ENCODE measurements around a stretch of chr12.

- RRBS: no CpG with 5 or more reads among the region's 5 CpGs
Measured at GRCh38 chr12:104484559-104485022, 27.8 kb downstream of the CHST11 start.

DNA sequence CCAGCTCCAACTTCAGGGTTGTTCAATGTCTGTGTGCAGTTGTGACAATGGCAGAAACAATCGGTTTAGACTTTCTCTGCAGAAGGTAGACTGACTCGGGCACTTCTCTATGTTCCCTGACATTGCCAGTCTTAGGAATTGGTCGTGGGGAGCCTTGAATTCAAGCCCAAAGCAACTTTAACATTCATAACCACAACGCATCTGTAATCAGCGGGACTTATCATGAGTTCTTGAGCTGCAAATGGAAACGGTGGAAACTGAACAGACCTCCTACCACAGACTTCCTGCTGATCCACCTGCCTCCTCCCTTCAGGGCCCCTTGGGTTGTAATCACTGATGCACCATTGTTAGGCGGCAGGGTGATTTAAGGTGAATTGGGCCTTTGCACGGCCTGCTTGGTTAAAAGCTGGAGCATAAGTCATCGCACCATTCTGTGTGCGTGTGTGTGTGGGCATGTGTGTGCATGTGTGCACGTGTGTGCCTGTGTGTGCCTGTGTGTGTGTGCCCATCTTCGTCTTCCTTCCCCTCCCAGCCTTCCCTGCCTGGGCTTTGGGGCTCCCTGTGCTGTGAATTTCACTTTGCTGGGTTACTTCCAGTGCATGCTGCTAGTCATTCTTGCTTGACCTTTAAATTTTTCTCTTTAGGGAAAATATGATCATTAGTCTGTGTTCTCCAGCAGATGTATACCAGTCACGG lies 29.0 kb downstream of the CHST11 start:
- RRBS: no CpG with 5 or more reads among the region's 13 CpGs

DNA sequence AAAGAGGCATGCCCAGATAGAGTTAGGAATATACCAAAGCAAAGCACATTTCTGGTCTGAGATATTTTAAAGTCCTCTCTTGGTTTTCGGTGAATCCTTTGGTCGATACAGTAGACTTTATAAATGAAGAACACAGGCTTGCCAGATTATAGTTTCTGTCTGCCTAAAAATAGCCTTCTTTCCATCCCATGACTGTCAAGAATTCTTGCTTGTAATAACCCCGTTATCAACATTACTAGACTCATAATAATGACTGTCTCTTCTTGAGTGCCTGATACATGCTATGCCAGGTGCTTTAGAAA lies 30.1 kb downstream of the CHST11 start:
- RRBS: no CpG with 5 or more reads among the region's 3 CpGs

GRCh38 chr12:104494826-104495300 lies 38.1 kb downstream of the CHST11 start:
- RRBS: no CpG with 5 or more reads among the region's 5 CpGs

DNA sequence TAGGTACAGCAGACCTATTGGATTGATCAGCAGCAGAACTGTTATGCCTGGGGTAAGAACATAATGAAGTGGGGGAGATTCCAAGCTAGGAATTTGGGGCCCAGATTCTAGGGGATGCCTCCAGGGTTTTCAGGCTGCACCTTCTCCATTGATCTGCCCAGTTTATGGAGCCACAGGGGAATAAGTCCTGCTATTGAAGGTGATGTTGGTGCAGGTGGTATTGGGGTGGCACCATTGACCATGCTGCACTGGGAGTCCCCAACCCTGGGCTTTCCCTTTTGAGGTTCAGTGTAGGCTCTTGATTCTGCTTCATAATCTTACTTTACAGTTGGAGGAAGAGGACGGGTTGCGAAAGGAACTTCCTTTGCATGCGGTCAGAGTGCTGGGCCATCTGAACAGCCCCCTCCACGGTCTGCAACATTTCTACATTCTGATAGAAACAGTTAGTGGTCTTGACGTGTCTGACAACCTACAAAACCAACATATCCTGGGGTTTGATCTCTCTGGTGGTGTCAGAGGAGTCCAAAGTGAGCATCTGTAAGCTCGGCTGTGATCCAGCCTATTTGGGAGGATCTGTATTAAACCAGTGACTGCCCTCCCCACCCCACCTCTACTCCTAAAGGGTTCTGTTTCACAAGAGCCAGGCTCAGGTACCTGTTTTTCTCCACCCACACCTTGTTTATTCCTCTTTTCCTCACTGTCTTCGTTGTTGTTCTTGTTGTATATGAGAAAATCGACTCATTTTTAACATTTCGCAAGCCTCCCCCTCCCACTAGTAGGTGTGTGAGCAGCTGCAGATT lies 113.0 kb downstream of the CHST11 start:
- RRBS: no CpG with 5 or more reads among the region's 9 CpGs

DNA sequence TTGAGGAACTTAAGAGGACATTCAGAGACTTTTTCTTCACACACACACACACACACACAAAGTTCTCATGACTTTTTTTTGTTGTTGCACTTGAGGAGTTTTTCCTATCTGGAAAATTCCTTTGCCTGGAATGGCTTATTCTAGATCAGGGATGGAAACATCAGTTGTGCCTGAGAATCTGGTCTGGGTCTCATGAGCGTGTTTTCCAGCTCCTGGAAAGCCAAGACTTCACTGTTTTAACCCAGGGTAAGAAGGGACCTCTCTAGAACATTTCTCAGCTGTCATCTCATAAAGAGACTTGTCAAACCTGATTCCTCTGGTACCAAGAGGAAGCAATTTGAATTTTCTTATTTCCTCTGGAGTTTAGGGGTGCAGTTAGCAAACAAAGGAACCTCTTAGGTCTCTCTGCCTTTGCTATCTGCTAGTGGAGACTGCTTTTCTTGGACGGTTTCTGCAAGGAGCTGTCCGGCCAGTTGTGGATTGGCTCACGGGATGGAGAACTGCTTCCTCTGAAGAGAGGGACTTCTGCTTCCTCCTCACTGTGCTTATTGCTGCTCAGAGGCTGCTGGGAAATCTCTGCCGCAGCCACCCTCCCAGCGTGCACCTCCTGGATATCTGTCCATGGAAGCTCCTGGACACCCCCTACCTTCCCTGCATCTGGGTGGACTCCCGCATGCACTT lies 187.0 kb downstream of the CHST11 start:
- RRBS: no CpG with 5 or more reads among the region's 7 CpGs

DNA sequence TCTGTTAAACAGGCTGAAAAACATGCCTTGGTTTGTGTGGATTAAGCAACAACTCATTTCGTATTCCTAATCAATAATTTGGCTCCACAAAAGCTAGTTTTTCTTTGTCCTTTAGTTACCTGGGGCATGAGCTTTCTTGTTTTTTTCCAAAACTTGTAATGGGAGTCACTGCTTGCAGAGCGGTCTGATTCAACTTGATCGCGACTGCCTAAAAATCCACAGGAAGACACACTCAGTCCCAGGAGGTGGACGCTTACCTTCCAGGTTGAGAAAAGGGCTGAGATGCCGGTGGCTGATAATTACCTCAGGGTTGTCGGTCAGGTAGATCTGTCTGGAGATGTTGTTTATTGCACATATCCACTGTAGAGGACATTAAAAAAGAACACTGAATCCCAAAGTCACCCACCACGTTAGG lies 40.8 kb downstream of the APPL2 start:
- RRBS: no CpG with 5 or more reads among the region's 8 CpGs

DNA sequence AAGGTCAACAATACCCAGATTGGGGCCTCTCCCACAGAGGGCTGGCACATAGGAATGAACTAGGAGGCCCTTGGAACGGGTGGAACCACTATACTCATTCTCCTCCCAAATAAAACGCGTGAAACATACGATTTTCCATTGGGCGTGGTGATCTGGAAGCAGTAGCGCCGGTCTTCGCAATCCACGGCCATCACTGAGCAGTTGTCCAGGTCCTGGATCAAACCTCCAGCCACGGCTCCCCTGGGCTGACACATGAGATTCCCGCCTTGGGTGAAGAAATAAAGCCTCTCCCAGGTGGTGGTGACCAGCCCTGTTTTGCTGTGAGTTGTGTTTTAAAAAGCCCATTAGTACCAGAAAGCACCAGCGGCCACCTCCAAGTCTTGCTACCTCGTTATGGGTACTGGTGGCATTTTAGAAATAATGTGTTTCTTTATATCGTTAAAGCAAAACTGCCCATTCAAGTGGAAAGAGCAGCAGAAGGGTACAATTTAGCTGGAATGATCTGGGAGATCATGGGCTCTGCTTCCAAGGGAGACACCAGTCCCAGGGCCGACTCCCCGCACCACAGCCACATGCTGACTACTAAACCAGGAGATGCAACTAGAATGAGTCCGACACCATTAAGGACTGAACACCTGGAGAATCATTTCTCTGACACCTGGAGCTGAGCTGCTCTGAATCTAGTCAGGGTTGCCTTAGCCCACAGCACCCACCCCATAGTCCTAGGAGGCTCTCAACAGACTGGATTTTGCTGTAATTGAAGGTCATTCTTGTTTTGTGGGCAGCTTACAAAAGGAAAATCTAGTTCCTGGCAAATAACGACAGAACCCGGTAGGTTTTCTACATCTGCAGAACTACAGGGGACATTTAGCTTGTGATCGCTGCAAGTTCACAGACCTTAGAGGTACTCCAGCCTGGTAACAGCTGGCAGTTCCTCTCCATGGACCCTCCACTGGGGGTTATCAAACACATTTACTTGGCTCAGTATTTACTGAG lies 38.0 kb downstream of the APPL2 start:
- RRBS: no CpG with 5 or more reads among the region's 20 CpGs

DNA sequence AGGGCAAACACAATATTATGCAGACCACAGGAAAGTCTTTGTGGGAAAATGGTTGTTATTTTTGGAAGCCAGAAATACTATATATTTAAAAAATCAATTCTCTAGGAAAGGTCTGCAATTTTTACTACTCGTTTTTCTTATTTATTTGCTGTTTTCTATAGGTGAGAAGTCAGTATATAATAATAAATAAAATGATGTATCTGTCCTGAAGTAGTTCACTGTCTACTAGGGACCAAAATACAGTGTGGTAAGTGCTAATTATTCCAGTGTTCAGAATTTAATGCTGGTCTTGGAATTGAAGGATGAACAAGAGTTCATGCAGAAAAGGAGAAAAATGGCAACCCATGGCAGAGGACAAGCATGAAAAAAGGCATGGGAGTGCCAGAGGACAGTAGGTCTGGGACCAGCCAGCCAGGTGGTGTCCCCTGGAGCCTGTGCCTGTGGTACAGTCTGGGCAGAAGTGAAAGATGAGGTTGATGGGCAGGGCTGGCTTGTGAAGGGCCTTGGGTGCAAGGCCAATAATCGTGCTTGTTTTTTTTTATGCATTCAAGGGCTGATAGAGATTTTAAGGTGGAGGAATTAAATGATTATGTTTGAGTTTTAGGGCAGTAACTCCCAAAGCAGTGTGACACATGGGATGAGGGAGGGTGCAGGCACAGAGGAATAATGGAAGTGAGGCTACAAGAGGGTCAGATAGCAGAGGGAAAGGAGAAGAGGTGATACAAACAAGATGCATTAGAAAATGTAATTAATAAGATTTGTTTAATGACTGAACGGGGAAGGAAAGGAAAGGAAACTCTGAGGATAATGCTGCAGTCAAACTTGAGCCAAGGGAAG lies 21.0 kb downstream of the C12orf75 start:
- RRBS: no CpG with 5 or more reads among the region's 3 CpGs

DNA sequence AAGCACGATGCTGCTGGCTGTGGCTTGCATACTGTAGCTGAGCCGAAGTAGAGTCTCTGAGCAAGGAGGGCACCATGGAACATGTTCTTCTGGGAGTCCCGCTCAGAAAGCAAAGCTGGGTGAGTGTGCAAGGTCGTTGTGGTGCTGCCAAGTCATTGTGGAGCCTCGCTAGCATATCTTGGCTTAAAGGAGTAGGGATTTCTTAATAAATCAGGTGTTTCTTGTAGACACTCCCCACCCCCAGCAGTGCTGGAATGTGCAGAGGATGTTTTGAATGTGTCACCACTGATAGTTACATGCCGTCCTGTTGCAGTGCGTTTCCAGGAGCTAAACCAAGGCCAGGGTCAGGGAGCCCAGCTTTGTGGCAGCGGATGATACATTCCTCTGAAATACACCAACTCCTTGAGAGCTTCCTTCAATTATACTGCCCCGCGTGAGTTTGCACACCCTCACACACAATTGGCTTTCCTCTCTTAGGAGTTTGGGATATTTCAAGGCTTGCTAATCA lies 154.8 kb downstream of the C12orf75 start:
- RRBS: no CpG with 5 or more reads among the region's 10 CpGs

GRCh38 chr12:106110390-106111279 lies 28.1 kb downstream of the NUAK1 start:
- RRBS: no CpG with 5 or more reads among the region's 7 CpGs

- RRBS: 2% methylated on average over 1 of the region's 11 CpGs
Measured at GRCh38 chr12:106137221-106138064, 1.3 kb downstream of the NUAK1 start.

- RRBS: 2% methylated on average over 30 of the region's 44 CpGs
Measured at GRCh38 chr12:106248241-106248830, 516 bp upstream of the CKAP4 start.

- RRBS: no CpG with 5 or more reads among the region's 9 CpGs
Measured at GRCh38 chr12:106477785-106478017, 105.1 kb upstream of the RFX4 start.

DNA sequence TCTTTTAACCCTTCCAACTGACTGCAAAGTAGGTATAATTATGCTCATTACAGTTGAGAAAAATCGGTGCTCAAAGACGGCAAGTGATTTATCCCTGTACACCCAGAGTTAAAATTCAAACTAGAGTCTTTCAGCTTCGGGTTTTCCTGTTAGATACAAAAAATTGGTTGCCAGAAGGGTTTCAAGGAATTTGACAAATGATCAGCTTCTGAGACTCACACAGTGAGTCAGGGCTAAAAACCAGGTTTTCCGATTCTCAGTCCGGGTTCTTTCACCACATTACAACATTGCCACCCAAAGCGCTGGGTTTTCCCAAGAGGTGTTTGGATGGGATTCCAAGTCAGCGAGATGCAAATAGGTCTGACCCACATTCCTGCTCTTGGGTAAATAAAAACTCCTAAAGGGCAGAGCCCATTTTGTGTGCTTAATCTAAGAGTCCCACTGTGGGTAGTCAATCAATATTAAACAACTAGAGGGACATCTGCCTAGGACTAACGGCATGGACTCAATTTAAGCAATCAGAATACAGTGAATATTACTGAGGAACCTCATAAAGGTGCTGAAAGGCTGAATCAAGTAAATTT lies 5.5 kb upstream of the RIC8B start:
- RRBS: no CpG with 5 or more reads among the region's 8 CpGs

DNA sequence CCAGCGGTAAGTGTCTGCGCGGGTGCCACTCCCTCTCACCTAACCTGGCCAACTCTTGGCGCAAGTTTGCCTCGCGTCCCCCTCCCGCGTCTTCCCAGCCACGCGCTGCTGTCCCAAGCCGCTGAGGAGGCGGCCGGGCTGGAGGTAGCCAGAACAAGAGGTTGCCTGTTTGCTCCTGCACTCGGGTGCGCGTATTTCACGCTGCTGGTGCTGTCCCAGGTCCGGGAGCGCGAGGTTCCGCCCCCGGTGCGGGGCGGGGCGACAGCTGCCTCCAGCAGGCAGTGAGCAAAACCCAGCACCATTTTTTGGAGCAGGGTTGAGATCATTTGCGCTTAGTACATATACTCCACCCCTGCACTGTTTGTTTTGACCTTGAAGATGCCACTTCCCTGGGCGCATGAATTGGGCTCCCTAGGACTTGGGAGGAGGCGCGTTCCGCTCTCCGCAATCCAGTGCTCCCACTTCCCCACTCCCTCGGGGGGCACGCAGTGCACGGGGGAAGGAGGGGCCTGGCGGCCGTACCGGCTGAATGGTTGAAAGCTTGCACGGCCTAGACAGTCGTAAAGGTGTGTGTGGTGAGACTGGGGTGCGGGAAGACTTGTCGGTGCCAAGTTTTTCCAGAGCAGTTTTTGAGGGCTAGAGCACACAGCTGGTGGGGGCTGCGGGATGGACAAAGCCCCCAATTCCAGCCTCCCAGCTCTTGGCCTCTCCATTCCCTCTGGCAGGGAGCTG lies 2.0 kb downstream of the ABTB3 start:
- RRBS: under 1% methylated on average over 5 of the region's 42 CpGs

DNA sequence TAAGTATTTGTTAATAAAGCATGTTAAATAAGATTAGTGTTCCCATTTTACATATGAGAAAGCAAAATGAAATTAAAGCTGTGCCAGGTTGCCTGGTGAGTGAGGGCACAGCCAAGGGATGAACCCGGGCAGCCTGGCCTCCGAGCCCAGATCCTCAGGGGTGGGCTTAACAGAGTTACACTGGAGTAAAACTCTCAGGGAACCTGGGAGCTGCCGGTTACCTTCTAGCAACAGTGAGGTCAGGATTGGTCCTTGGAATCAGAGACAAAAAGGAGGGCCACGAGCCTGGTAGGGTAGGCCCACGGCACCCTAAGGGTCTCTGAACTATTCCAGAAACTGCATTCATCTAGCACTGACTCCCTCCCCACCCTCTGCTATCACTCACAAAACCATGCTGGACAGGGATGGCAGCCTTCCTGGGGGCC lies 83.8 kb upstream of the PWP1 start:
- RRBS: 96% methylated on average over 3 of the region's 5 CpGs

GRCh38 chr12:107657599-107658528 lies 27.7 kb upstream of the PWP1 start:
- RRBS: no CpG with 5 or more reads among the region's 14 CpGs

DNA sequence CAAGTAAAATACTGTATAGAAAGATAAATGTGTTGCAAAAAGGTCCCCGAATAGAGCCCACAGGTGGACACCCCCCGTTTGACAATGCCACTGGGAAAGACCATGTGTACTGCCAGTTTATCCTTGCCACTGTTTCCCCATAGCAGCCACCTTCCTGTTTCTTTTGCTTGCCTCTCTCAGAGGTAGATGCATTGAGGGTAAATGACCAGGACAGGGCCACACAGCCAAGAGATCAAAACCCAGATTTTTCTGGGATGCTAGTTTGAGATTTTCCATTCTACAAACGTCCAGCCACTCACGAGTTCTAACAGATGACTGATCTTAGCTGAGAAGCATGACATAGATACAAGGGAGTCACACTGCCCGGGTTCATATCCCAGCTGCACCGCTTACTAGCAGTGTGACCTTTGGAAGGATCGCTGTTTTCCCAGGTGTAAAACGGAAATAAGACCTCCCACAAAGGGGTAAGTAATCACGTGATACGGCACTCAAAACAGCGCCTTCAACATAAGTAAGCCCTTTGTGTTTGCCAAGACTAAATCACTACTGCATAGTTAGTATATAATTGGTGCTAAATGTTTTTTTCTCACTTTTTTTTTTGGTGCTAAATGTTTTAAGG lies 730 bp upstream of the PWP1 start:
- RRBS: no CpG with 5 or more reads among the region's 11 CpGs

Measured in zone of skin (tissue), 1 donor.